CMK (cell line): ENCODE measurements around the gene N4BP2.

GRCh38 chr4:39770884-39771295 is 73.0 kb downstream of the UBE2K start:
- RRBS: no CpG with 5 or more reads among the region's 16 CpGs

DNA sequence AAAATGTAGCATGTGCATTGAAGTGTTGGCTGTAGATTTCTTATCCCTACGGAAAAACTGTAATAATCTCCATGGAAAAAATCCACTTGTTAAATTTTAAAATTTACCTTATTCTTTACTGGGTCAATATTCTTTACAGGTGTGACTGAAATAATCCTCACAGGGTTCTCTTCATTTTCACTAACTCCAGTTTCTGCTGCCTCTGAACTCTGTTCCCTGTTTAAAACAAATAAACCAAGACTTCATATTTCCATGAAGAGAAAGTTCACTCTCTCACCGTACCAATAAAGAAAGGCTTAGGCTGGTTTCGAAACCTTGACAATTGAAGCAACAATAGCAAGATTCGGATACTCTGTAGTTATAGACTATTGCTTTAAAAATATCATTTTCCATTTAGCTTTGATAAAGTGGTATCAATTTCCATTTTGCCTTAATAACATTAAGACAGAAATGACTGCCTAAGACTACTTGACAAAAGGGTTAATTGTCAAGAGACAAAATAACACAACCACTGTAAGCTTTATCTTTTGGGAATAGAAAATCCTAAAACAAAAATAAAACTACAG is 135.8 kb downstream of the PDS5A start:
- RRBS: no CpG with 5 or more reads among the region's 4 CpGs

GRCh38 chr4:39946176-39946713 is 31.5 kb downstream of the PDS5A start:
- RRBS: no CpG with 5 or more reads among the region's 8 CpGs

DNA sequence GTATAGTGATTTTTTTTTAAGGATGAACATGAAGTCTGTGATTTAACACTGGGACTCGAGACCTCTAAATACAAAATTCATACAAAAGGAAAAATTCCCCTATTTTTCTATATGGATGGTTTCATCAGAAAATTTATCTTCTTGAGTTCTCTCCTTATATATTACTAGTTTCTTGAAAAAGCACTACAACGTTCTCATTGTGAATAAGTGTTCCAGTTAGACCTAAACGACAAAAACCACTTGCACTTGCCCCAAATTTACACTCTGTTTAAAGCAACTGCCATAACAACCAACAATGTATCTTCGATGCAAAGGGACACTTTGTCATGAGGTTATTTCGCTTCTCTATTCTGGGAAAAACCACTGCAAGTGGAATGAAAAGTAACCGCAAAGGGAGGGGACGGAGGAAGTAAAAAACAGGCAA is 1.4 kb upstream of the N4BP2 start:
- RRBS: no CpG with 5 or more reads among the region's 7 CpGs

- RRBS: under 1% methylated on average over 11 of the region's 60 CpGs
Measured at GRCh38 chr4:40055707-40056514, 739 bp upstream of the N4BP2 start.

- RRBS: 1% methylated on average over 64 of the region's 81 CpGs
Measured at GRCh38 chr4:40056515-40057104, at the start of gene N4BP2. Gene N4BP2 (plus strand): TSS chr4:40056850.

- RRBS: no CpG with 5 or more reads among the region's 14 CpGs
Measured at GRCh38 chr4:40058696-40059199, 2.1 kb downstream of the N4BP2 start.

GRCh38 chr4:40192423-40192620 is 4.5 kb upstream of the RHOH start:
- RRBS: no CpG with 5 or more reads among the region's 2 CpGs

- RRBS: no CpG with 5 or more reads among the region's 7 CpGs
Measured at GRCh38 chr4:40211765-40212397, 15.1 kb downstream of the RHOH start.

GRCh38 chr4:40213949-40214999 is 17.4 kb downstream of the RHOH start:
- RRBS: no CpG with 5 or more reads among the region's 13 CpGs

- RRBS: no CpG with 5 or more reads among the region's 4 CpGs
Measured at GRCh38 chr4:40240939-40241421, 44.1 kb downstream of the RHOH start.

- RRBS: 0% methylated on average over 2 of the region's 9 CpGs
Measured at GRCh38 chr4:40308196-40308576, 26.9 kb upstream of the CHRNA9 start.

DNA sequence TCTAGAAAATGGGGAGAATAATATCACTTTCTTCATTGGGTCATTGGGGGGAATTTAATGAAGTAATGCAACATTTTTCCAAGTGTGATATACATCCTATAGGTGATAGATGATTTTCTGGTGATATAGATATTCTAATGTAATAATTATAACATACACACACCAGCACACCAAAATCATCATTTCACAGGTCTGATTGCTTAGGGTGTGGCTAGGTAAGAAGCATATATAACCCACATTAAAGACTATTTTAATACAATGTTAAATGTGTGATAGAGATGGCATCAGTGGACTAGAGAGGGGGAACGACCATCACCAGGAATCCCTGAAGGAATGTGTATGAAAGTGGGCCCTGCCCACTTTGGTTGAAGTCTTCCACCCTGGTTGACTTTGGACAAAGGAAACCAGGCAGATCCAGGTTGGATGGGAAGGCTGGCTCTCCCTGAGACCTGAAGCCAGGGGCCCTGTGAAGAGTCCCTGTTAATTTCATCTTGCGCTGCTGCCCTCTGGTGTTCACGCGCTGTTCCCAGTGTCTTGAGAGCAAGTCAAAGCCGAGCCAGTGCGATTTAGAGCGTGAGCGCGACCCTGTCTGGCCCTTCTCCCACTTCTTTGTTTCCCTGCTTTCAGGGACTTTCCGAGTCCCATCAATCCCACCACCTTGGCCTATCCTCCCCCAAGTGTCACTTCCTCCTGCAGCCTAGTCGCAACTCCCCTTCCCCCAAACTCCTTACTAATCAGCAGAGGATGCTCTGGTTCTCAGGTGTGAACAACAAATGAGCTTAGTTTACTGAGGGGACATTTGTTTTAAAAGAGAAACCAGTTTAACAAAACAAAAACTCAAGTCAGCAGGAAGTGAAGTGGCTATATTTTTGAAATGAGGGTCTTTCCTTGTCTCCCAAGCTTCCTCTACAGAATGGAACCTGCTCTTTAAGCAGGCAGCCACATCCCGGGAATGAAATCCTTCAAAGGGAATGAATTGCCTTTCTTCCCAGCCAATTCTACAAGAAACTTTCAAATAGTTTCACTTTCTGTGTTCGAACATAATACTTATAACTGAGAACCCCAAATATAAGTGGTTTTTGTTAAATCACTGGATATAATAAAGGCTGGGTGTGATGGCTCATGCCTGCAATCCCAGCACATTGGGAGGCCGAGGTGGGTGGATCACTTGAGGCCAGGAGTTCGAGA is 25.8 kb upstream of the CHRNA9 start:
- RRBS: no CpG with 5 or more reads among the region's 15 CpGs

- RRBS: no CpG with 5 or more reads among the region's 7 CpGs
Measured at GRCh38 chr4:40333713-40334140, 1.4 kb upstream of the CHRNA9 start.

GRCh38 chr4:40422939-40423365 is 87.8 kb downstream of the CHRNA9 start:
- RRBS: no CpG with 5 or more reads among the region's 9 CpGs

DNA sequence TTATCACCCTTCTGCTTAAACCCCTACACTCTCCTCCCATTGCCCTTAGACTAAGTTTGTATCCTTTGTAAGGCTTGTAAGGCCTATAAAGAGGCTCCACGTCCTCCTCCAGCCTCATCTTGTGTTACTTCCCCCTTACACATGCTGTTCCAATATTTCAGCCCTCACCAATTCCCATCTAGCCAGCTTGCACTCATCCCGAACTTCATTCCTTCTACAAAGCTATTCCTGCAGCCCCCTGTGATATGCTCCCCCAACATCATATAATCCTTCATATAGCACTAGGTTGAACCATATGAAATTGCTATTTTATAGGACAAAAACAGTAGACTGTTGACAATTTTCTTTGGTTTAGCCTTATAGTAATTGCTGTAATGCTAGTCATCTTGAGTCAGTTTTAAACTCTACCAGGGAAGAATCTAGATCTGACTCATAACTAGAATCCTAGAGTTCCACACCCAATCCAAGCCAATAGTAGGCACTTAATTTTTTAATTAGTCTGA is 136.6 kb downstream of the CHRNA9 start:
- RRBS: no CpG with 5 or more reads among the region's 2 CpGs

- RRBS: no CpG with 5 or more reads among the region's 11 CpGs
Measured at GRCh38 chr4:40490681-40491221, 138.9 kb downstream of the RBM47 start.

DNA sequence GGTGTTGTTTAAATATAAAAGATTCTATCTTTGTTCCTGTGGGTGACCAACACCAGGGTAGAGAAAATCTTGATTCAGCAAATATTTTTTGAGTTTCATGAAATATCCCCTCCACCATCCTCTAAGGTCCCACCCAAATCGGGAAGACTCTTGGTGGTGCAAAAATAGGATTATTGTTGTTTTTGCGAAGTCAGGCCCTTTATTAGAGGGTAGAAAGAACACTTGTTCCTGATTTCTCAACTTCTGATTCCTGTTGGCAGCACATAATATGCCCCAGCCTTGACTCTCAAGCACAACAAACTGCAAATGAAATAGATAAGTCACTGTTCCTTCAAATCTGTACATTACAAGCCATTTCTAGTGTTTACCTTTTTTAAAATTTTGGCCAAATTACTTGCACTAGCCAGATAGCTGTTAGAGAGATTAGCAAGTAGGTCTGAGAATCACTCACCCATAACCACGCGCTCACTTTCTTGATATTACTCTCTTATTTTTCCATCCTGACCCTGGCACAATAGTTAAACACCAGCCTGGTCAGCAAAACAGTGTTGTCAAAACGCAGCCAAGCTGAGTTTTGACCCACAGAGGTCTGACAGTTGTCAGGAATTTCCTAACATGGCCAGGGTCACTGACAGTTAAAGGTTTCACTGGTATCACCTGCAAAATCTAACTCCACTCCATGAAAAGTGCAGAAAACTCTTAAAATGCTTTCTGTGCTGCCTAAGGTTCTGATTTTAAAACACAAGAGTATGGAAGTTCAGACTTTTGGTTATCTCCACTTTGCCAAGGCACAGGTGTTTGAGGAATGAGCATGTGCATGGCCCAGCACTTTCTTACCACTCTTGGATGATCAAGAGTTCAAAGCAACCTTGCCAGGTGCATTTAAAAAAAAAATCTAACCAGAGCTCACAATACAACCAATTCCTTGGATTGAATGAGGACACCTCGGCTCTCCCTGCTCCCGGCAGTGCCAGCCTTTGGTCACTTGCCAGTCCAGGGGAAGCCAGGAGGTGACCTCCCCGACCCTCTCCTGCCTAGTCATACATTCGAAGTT is 69.8 kb downstream of the RBM47 start:
- RRBS: no CpG with 5 or more reads among the region's 9 CpGs

DNA sequence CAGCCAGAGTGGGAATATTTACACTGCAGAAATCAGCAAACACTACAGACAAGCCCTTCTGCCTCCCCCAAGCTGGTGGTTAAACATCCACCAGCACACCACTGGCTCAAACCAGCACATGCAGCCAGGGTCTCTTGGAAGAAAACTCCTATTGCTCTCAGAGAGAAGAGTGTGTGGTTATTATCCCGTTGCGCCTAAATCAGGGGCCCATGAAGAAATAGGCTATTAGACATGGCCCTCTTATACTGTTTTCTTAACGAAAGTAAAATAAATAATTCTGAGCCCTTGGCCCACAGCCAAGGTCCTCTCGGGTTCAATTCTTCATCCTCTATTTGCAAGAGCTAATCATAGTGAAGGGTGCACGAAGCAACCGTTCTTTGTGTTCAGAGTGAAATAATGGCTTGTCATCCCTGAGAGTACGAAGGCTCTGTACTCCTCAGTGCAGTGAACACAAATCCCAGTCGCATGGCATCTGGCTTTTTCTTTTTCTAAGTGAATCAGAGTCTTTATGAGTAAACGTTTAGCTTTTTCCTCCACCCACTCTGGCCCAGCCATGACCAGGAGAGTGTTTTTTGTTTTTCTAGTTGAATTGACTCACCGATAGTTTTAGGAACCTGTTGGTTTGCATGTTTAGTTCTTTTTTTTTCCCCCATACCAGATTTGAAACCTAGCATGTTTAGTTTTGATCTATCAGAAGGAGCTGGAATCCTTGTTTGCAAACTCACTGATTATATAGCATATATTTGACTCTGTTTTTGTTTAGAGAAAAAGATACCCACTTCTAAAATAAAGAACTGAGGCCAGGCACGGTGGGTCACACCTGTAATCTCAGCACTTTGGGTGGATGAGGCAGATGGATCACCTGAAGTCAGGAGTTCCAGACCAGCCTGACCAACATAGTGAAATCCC is 33.6 kb upstream of the RBM47 start:
- RRBS: no CpG with 5 or more reads among the region's 11 CpGs